Measurements from ENCODE around the gene ATP2B1.

- PRO-cap, 4 experiments = no peak in any of the 4 experiments
- RAMPAGE, long total RNA, 2 experiments = no peak in any of the 2 experiments
Observed at GRCh38 chr12:80219308-80219903, 120.1 kb downstream of the OTOGL start.

DNA sequence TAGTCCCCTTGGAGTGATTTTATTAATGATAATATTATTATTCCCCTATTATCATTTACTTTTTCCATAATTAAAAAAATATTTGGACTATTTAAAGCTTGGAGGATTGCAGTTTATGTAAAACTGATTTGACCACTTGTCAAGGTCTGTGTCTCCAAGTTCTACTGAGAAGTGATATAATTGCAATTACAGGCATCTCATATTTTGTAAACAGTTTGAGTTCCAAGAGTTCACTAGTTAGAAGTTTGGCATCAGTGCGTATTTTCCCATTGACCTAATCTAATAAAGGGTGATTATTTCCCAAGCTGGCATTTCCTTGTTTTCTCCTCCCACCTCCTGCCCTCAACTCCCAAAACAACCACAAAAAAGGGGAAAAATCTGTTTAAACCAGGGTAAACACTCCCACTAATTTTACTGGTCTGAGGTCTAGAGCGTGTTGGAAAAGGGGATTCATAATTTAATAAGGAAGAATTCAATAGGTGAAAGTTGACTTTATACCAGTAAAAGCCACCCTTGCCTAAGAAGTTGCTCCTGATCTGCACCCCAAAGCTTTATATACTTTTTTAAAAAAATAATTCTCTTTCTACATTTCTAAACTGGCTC, 3.0 kb upstream of the MYF6 start:
- PRO-cap, 4 experiments = peak in 2 of 4 experiments; most common plus-strand start position 312 of the sequence (in 2); most common minus-strand start position 166 of the sequence (in 2)
- RAMPAGE, long total RNA, 2 experiments = no peak in any of the 2 experiments

DNA sequence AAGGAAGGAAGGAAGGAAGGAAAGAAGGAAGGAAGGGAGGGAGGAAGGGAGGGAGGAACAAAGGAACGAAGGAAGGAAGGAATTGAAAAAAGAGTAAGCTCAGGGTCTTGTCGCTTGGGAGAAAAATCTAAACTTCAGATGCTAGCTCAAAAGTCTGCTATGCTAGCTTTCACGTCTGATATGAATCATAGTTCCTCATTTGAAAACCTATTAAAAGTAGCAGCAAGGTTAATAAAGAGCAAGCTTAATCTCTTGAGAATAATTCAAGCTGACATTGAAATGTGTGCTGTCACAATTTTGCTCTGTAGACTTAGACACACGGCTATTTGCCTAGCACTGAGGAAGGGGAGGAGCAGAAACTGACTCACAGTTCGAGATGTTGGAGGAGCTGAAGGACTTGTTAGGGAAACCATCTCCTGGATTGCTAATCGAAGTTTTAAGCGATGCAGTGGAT, 216.6 kb downstream of the ACSS3 start:
- PRO-cap, 4 experiments = no peak in any of the 4 experiments
- RAMPAGE, long total RNA, 2 experiments = no peak in any of the 2 experiments

- PRO-cap, 4 experiments = no peak in any of the 4 experiments
- RAMPAGE, long total RNA, 2 experiments = no peak in any of the 2 experiments
Observed at GRCh38 chr12:82650592-82651141, 36.0 kb upstream of the TMTC2 start.

DNA sequence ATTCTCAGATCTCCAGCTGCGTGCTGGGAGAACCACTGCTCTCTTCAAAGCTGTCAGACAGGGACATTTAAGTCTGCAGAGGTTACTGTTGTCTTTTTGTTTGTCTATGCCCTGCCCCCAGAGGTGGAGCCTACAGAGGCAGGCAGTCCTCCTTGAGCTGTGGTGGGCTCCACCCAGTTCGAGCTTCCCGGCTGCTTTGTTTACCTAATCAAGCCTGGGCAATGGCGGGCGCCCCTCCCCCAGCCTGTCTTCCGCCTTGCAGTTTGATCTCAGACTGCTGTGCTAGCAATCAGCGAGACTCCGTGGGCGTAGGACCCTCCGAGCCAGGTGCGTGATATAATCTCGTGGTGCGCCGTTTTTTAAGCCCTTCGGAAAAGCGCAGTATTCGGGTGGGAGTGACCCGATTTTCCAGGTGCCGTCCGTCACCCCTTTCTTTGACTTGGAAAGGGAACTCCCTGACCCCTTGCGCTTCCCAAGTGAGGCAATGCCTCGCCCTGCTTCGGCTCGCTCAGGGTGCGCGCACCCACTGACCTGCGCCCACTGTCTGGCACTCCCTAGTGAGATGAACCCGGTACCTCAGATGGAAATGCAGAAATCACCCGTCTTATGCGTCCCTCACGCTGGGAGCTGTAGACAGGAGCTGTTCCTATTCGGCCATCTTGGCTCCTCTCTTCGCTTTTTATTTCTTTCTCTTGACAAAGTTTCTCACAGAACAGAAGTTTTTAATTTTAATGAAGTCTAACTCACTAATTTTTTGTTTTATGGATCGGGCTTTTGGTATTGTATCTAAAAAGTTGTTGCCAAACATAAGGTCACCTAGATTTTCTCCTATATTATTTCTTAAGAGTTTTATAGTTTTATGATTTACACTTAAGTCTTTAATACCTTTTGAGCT, 38.0 kb downstream of the ALX1 start:
- PRO-cap, 4 experiments = no peak in any of the 4 experiments
- RAMPAGE, long total RNA, 2 experiments = no peak in any of the 2 experiments

DNA sequence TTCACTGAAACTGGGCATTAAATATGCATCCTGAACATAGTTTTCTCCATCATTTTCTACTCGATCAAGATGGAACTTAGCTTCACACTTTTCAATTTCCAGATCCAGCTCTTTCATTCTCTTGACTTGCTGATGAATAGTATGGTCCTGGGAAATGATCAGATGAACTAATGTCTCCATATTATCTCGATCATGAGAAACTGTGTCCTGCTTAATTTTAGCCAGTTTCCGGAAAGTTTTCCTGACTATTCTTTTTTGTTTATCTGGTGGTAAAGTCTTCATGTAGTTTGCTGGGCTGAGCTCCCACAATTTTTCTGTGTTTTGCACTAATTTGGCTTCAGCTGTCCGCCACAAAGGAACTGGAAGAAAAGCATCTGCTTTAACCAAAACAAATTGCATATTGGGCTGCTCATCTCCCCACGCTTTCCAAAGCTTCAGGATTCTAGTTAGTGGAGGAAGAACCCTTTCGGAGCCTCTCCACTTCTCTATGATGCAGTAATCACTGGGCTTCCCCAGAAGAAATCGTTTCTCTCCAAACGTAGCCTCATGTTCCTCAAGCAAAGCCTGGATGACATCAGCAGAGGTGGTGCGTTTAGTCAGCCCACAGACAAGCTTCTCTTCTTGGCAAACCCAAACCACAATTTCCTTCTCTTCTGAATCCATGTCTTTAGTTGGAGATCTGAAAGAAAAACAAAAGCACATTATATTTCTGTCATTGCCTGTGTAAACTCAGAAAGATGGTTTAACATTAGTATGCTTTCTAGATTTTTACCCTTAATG, 30.7 kb downstream of the RASSF9 start:
- PRO-cap, 4 experiments = no peak in any of the 4 experiments
- RAMPAGE, long total RNA, 2 experiments = no peak in any of the 2 experiments

- PRO-cap, 4 experiments = no peak in any of the 4 experiments
- RAMPAGE, long total RNA, 2 experiments = no peak in any of the 2 experiments
Observed at GRCh38 chr12:85835719-85836088, 505 bp downstream of the RASSF9 start.

DNA sequence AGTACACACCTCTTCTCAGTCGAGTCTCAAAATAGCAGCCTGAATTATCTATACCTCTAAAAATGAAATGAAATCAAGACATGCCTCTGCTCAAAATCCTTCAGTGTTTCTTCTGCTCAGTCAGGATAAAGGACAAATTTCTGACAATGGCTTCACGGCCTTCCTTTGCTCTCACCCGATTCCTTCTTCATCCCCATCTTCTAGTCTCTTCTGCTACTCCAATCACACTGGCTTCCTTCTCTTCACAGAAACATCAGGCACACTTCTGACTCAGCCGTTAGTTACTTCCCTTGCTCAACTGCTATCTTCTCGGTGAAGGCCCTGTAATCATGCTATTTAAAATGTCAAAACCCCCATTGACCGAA, 161.2 kb downstream of the KITLG start:
- PRO-cap, 4 experiments = no peak in any of the 4 experiments
- RAMPAGE, long total RNA, 2 experiments = no peak in any of the 2 experiments

GRCh38 chr12:88499891-88500345, 80.4 kb downstream of the KITLG start:
- PRO-cap, 4 experiments = no peak in any of the 4 experiments
- RAMPAGE, long total RNA, 2 experiments = no peak in any of the 2 experiments

DNA sequence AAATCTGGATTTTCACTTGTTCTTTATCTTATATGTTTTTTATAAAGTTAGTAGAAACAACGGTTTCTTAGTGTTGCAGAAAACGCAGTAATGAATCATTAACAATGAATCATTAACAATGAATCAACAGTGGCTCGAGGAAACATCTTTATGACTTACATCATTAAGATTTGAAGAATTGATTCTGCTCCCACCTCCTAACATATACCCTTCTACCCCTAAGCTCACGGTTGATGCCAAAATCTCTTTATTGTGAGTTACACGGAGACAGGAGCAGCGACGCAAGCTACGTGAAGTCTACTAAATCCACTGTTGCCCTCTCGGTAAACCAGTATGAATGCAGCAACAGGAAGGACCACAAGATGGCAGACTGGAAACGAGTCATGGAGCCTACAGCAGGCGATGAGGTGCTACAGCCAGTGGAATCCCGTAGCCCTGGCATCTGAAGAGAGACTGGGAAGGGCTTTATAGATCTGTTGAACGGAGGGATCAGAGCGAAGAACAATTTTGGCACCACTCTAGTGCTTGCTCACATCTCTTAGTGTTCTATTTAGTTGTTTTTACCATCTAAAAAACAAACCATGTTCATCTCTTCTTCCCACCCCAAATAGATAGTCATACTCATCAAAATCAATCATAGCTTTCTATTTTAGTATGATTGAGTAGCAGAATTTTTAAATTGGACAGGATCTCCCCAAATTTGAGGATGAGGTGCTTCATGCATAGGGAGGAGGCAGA, 332.7 kb downstream of the DUSP6 start:
- PRO-cap, 4 experiments = peak in 1 of 4 experiments; most common minus-strand start position 302 of the sequence (in 1)
- RAMPAGE, long total RNA, 2 experiments = no peak in any of the 2 experiments

DNA sequence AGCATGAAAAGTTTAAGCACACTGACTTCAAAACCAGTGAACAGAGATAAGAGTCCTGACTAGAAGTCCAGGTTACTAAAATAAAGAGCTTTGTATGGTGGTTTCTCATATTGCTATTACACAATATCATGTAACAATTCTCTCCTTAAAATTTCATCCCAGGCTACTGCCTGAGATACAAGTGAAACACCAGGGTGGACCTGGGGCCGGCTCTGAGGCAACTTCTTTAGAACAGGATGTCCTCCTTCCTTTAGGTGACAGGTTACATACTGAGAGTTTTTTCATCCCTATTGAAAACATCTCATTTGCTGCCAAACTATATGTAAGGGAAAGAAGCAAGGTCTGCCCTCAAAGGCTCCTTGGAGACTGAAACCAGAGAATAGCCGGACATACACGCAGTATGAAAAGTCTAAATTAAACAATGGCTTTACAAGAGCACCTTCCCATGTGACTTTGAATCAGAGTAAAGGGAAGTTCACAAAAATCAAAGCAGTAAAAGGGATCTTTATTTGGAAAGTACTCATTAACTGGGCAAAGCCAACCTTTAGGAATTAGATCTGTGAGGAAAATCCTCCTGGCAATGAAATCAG, 139.9 kb downstream of the DUSP6 start:
- PRO-cap, 4 experiments = peak in 1 of 4 experiments; most common plus-strand start position 351 of the sequence (in 1)
- RAMPAGE, long total RNA, 2 experiments = no peak in any of the 2 experiments

GRCh38 chr12:89377908-89378390, 25.6 kb upstream of the DUSP6 start:
- PRO-cap, 4 experiments = no peak in any of the 4 experiments
- RAMPAGE, long total RNA, 2 experiments = no peak in any of the 2 experiments

DNA sequence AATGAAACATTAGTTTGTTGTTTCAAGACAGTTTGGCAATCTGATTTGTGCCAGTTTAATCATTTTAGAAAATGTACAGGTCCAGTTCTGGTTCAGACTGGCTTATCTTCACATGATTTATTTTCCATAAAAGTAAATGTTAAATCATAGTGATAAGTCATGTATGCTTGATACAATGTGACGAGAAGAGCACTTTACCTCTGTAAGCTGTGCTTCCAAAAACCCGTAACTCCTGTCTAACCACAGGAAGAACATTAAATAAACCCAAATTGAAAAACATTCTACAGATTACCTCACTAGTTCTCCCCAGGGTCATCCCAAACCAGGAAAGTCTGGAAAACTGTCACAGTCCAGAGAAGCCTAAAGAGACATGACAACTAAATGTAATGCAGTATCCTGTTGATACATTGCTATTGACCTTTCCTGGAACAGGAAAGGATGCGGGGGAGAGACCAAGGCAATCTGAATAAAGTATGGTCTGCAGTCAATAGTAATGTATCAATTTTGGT, 32.5 kb upstream of the DUSP6 start:
- PRO-cap, 4 experiments = peak in 3 of 4 experiments; most common plus-strand start position 346 of the sequence (in 2); most common minus-strand start position 231 of the sequence (in 3)
- RAMPAGE, long total RNA, 2 experiments = no peak in any of the 2 experiments

GRCh38 chr12:89493629-89494080, 30.9 kb downstream of the GALNT4 start:
- PRO-cap, 4 experiments = no peak in any of the 4 experiments
- RAMPAGE, long total RNA, 2 experiments = no peak in any of the 2 experiments

DNA sequence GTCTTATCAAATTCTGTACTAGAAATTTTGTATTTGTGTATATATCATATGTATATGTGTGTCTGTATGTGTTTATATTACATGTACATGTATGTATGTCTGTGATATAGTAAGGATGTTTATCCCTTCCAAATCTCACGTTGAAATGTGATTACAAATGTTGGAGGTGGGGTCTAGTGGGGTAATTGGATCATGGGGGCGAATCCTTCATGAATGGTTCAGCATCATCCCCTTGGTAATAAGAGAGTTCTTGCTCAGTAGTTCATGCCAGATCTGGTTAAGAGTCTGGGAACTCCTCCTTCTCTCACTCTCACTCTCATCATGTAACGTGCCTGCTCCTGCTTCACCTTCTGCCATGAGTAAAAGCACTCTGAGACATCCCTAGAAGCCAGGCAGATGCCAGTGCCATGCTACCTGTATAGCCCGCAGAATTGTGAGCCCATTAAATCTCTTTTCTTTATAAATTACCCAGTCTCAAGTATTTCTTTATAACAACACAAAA, 61.0 kb downstream of the ATP2B1 start:
- PRO-cap, 4 experiments = no peak in any of the 4 experiments
- RAMPAGE, long total RNA, 2 experiments = no peak in any of the 2 experiments

GRCh38 chr12:89655371-89656223, 53.0 kb downstream of the ATP2B1 start:
- PRO-cap, 4 experiments = no peak in any of the 4 experiments
- RAMPAGE, long total RNA, 2 experiments = no peak in any of the 2 experiments

GRCh38 chr12:89694876-89696243, 13.3 kb downstream of the ATP2B1 start:
- PRO-cap, 4 experiments = no peak in any of the 4 experiments
- RAMPAGE, long total RNA, 2 experiments = no peak in any of the 2 experiments

- PRO-cap, 4 experiments = no peak in any of the 4 experiments
- RAMPAGE, long total RNA, 2 experiments = no peak in any of the 2 experiments
Observed at GRCh38 chr12:89700401-89700961, 8.2 kb downstream of the ATP2B1 start.

- PRO-cap, 4 experiments = peak in 4 of 4 experiments; most common plus-strand start chr12:89708957 (in 2); most common minus-strand start chr12:89708836 (in 2)
- RAMPAGE, long total RNA, 2 experiments = start-site peak on the minus strand in 1 of 2 experiments, at chr12:89708833-89708849 at its widest, 76 reads per replicate
Observed at GRCh38 chr12:89708560-89709246, at the start of gene ATP2B1. Gene ATP2B1 (minus strand): TSS chr12:89708838.

GRCh38 chr12:89756986-89757533, 48.4 kb upstream of the ATP2B1 start:
- PRO-cap, 4 experiments = no peak in any of the 4 experiments
- RAMPAGE, long total RNA, 2 experiments = no peak in any of the 2 experiments

Measured in right lobe of liver (tissue), 4 donors.